Sigmoid colon (tissue), 4 donors: ENCODE measurements around a stretch of chr6.

DNA sequence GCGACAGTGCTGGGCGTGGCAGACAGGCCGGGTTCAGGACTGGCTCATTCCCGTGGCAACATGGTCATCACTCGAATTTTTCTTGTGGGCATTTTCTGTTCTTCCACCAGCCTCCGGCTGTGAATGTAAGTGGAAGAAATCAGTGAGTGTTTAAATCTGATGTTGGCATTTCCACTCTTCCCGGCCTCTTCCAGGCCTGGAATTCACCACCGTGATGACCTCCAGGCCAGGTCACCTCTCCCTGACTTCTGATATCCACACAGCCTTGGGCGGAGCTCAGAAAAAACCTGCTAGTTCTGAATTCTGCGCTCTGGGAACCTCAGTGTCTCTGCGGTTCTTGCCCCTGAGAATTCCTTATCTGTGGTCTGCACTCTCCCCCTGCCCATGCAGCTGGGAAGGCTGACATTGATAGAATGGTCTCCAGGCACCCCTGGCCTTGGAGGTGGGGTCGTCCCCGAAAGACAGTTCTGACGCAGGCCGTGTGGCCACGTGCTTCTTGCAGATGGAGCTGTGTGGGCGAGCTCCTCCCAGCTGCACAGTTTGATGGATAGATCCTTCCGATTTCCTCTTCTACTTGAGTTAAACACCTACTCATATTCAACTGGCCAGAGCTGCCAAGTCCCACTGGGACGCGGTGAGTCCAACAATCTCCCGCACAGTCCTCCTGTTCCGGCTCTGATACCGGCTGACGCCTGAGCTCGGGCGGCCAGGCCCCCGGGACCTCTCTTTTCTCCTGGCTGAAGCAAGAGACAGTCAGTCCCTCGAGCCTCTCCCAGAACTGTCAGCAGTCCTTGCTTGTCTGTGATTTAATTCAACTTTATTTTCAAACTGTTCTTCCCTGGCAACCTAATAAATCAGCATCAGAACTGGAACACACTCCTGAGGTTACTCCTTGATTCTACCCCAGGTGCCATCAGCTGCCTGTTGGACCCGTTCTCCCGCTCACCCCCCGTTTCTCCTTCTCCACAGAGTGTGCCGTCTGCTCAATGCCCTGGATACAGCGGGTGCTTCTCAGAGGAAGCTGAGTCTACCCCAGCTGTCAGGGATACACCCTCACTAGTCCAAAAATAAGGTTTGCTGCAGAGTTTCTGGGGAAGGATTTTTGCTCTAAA, 57.9 kb upstream of the DACT2 start:
- PRO-cap = no peak
- RAMPAGE, long total RNA, 4 experiments = no peak in any of the 4 experiments

DNA sequence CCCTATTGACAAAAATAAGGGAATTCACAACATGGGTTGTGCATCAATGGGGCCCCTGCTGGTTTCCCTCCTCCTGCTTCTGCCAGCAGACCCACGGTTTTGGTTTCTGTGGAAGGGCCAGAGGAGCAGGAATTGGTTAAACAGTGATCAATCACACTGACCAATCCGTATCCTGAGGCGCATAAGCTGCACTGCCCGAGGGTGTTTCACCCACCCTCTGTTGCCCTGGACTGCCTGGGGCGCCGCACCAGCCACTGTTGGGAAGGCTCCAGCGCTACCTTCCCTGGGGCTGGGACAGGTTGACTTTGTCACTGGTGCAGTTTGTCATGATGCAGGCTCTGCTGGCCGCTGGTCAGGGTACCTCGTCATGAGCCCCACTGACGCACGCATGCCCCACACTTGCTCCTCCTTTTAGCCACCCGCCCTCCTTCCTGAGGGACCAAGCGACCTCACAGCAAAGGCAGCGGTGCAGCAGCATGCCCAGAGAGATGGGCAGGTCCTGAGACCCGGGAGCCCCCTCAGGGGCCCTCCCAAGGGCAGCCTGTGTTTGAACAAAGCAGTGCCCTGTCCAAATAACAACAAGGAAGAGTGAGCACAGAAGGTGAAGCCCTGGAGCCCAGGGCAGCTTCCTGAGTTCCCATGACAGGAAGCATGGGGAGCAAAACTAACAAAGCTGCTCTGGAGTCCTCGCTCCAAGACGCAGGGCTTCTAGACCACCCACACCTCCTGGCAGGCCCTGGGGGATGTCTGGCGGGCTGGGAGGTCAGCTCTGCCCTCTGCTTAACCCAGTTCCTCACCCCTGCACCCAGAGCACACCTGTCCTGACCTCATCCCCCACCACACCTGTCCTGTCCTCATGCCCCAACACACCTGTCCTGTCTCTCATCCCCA, 50.2 kb upstream of the SMOC2 start:
- PRO-cap = no peak
- RAMPAGE, long total RNA, 4 experiments = no peak in any of the 4 experiments

- PRO-cap = no peak
- RAMPAGE, long total RNA, 4 experiments = no peak in any of the 4 experiments
These were observed 71.8 kb downstream of the SMOC2 start for GRCh38 chr6:168512834-168513163.

- PRO-cap = no peak
- RAMPAGE, long total RNA, 4 experiments = no peak in any of the 4 experiments
These were observed 83.8 kb downstream of the SMOC2 start for GRCh38 chr6:168524649-168525283.

DNA sequence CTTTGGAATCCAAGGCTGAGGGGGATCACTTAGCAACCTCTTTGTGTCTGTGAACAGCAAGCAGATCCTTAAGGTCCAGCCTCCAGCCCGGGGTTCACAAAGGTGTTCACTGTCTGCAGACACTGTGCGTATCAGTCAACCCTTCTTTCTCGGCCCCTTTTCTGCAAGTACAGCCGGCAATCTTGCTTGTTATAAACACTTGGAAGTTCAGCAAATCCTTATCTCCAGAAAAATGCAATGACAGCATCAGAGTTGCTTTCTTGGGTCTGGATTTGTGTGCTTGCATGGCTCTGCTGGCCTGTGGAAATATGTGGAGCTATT, 100.2 kb downstream of the SMOC2 start:
- PRO-cap = no peak
- RAMPAGE, long total RNA, 4 experiments = no peak in any of the 4 experiments

DNA sequence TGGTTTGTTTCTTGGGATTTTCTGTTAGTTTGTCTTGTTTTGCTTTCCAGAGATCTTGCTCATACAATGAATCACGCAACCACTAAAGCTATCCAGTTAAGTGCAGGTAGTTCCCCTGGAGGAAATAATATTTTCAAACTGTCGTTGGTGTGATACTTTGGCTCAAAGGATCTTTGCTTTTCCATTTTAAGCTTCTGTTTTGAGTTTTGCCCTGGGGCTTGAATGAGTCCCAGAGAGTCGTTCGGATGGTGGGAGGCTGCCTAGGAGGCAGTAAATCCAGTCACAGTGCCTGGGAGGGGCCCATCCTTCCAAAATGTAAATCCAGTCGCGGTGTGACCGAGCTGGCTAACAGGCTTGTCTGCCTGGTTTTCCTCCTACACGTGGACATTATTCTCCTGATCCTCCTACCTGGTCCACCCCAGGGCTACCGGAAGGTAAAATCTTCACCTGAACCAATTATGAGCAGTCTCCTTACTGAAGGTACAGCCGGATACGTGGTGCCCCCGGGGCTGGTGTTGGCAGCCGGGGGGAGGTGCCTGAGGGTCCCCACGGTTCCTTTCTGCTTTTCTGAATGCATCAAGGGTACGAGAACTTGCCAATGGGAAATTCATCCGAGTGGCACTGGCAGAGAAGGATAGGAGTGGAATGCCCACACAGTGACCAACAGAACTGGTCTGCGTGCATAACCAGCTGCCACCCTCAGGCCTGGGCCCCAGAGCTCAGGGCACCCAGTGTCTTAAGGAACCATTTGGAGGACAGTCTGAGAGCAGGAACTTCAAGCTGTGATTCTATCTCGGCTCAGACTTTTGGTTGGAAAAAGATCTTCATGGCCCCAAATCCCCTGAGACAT, 226.1 kb downstream of the SMOC2 start:
- PRO-cap = no peak
- RAMPAGE, long total RNA, 4 experiments = no peak in any of the 4 experiments

DNA sequence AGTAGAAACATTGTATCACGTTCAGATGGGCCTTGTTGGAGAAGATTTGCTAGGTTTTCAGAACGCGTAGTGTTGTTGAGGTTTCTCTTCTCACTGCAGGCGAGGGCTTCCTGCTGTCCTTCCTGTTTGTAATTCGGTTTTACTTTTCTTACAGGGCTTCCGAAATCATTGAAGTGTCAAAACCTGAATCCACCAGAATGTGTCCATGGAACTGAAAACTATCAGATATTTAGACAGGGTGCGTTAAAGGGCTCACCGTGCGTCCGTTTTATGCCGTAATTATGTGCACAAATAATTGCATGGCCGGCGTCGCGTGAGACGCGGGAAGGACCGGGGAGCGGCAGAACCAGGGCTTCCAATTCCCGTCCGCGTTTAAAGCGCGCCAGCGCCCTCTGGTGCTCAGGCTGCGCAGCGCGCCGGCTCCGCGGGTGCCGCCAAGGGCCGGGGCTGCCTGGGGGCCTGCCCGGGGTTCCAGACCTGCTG, 369.2 kb downstream of the THBS2 start:
- PRO-cap = no peak
- RAMPAGE, long total RNA, 4 experiments = no peak in any of the 4 experiments

- PRO-cap = no peak
- RAMPAGE, long total RNA, 4 experiments = no peak in any of the 4 experiments
These were observed 290.7 kb downstream of the THBS2 start for GRCh38 chr6:168962749-168963446.

- PRO-cap = no peak
- RAMPAGE, long total RNA, 4 experiments = start-site peak on the plus strand in 2 of 4 experiments, at chr6:169213171-169213247 at its widest, 12 to 17 reads per replicate
These were observed 40.6 kb downstream of the THBS2 start for GRCh38 chr6:169212723-169213743.

GRCh38 chr6:169589324-169590248, 112.2 kb downstream of the WDR27 start:
- PRO-cap = no peak
- RAMPAGE, long total RNA, 4 experiments = no peak in any of the 4 experiments

- PRO-cap = no peak
- RAMPAGE, long total RNA, 4 experiments = no peak in any of the 4 experiments
These were observed 1.2 kb downstream of the C6orf120 start for GRCh38 chr6:169703088-169703534.

DNA sequence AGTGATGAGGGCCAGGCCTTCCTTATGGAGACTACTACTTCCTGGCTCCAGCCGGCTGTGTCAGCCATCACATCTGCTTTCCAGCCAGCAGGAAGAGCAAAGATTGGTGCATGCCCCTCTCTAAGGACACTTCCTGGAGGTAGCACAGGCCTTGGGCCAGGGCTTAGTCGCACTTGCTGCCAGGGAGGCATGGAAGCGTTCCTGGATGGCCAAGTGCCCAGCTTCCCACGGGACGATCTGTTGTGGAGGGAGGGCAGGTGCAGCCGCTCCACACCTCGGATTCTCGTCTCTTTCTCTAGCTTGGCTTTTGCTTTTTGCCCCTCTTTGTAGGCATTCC, 11.9 kb downstream of the ERMARD start:
- PRO-cap = no peak
- RAMPAGE, long total RNA, 4 experiments = no peak in any of the 4 experiments

DNA sequence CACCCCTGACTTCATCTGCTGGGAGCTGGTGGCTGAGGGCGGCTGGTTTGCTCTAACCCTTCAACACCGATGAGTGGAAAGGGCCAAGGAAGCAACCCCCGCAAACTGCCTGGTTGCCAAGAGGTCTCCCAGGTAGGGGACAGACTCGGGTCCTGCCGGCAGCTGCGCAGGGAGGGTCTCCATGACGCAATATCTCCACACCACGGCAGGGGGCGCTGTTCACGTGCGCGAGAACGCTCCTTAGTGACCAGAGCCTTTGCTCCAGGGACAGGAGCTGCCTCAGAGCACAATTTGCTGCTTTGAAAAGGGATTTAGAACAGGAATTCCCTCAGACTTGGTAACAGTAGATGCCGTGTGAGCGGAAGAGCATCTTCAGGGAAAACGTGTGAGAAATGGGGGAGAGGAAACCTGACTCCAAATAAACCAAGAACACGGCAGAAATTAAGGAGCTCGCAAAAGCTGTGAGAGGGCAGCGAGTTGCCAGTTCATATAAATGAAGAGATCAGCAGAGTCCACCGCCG, 80.3 kb downstream of the ERMARD start:
- PRO-cap = no peak
- RAMPAGE, long total RNA, 4 experiments = no peak in any of the 4 experiments

- PRO-cap = no peak
- RAMPAGE, long total RNA, 4 experiments = no peak in any of the 4 experiments
These were observed 207.6 kb downstream of the ERMARD start for GRCh38 chr6:169958804-169959707.

- PRO-cap = no peak
- RAMPAGE, long total RNA, 4 experiments = no peak in any of the 4 experiments
These were observed 209.4 kb downstream of the ERMARD start for GRCh38 chr6:169960736-169961233.

- PRO-cap = no peak
- RAMPAGE, long total RNA, 4 experiments = no peak in any of the 4 experiments
These were observed 210.4 kb downstream of the ERMARD start for GRCh38 chr6:169961541-169962490.

GRCh38 chr6:170085769-170086218, 205.1 kb downstream of the DLL1 start:
- PRO-cap = no peak
- RAMPAGE, long total RNA, 4 experiments = no peak in any of the 4 experiments

GRCh38 chr6:170087886-170088322, 203.0 kb downstream of the DLL1 start:
- PRO-cap = no peak
- RAMPAGE, long total RNA, 4 experiments = no peak in any of the 4 experiments

DNA sequence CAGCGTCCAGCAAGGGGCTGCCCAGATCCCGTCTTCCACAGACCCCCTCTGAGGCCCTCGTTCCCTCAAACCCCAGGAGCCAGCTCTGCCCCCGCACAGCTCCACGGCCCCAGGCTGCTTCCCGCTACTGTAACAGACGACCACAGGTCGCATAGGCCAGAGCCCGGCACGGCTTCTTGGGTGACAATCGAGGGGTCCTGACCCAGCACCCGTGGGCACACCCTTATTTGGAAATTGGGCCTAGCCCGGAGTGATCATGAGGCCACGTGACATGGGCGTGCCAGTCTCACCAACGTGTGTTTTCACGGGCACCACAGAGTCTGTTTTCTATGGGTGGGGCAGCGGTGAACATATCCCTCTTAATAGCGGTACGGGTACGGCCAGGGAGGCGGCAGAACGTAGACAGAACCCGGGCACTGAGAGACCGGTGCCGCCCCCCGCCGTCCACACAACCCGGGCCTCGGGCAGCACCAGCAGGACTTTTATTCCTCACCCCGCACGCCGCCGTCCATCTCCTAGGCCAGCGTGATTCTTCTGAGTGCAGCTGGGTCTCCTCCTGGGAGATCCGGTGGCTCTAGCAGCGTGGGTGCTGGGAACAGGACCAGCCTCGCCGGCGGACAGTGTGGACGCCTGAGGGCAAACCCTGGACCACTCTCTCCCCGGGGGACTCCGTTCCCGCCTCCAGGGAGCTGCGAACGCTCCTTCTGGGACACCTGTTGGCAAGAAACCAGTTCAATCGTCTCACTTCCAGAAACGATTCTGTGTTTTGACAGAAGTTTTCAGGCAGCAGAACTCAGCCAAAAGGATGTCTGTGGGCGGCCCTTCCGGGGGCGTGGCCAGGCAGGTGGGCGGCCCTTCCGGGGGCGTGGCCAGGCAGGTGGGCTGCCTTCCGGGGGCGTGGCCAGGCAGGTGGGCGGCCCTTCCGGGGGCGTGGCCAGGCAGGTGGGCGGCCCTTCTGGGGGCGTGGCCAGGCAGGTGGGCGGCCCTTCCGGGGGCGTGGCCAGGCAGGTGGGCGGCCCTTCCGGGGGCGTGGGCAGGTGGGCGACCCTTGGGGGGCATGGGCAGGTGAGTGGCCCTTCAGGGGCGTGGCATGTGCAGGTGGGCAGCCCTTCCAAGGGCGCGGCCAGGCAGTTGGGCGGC, 130.9 kb downstream of the DLL1 start:
- PRO-cap = no peak
- RAMPAGE, long total RNA, 4 experiments = no peak in any of the 4 experiments

GRCh38 chr6:170279794-170281048, 10.7 kb downstream of the DLL1 start:
- PRO-cap = no peak
- RAMPAGE, long total RNA, 4 experiments = no peak in any of the 4 experiments